Subcutaneous adipose tissue (tissue), 3 donors: Measurements from ENCODE around the genes NLRP4 and ZNF71.

GRCh38 chr19:55647323-55647634 is 733 bp upstream of the CCDC106 start:
- PRO-cap = no peak
- RAMPAGE, long total RNA, 3 experiments = no peak in any of the 3 experiments

DNA sequence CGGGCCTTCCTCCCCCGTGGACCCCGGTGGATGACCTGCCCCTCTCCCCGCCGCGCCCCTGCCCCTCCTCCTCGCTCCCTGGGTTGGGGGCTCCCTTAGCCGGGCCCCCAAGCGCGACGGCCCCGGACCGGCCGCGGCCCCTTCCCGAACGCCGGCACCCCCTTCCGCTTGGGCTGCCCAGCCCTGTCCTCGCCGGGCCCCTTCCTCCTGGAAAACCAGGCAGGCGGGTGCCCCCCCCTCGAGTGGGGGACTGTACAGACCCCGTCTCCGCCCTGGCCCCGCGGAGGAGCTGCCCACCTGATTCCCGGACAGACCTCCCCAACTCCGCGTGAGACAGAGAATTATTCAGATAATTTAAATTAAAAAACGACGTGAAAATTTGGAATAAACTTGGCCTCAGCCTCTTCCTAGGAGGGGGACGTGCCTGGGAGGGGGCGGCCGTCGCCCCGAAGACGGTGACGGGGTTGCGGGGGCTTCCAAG is 2.0 kb upstream of the U2AF2 start:
- PRO-cap = no peak
- RAMPAGE, long total RNA, 3 experiments = no peak in any of the 3 experiments

- PRO-cap = no peak
- RAMPAGE, long total RNA, 3 experiments = no peak in any of the 3 experiments
These were observed 2.5 kb downstream of the U2AF2 start for GRCh38 chr19:55657191-55657809.

- PRO-cap = no peak
- RAMPAGE, long total RNA, 3 experiments = no peak in any of the 3 experiments
These were observed 4.6 kb upstream of the EPN1 start for GRCh38 chr19:55670298-55670978.

DNA sequence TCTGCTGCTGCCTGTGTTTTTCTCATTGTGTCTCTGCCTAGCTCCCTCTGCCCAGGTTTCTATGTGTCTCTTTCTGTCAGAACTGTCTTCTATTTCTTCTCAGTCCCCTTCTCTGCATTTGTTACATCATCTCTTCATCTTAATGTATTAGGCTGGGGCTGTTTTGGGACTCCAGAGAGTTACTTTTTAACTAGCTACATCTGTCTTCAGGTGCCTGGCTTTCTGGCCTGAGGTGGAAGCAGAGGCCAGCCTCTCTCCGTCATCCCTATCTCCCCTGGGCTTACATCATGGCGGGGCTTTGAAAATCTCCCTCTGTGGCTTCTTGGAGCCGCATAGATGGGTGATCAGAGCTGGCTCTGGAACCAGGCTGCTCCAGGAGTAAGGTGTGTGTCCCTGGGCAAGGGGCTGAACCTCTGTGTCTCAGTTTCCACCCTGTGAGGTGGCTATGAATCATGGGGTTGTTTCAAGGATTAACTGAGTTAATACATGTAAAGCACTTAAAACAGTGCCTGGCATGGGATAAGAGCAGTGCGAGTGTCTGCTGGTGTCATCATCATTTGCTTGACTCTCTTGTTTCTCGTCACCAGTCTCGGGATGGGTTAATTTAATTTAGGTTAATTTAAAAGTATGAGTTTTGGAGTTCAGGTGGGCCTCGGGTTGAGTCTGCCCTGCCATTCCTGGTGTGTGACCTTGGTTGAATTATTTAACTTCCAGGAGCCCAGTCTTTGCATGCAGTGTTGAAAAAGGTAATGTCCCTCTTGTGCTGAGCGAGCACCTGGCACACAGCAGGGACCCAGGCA is 2.0 kb downstream of the EPN1 start:
- PRO-cap = no peak
- RAMPAGE, long total RNA, 3 experiments = no peak in any of the 3 experiments

DNA sequence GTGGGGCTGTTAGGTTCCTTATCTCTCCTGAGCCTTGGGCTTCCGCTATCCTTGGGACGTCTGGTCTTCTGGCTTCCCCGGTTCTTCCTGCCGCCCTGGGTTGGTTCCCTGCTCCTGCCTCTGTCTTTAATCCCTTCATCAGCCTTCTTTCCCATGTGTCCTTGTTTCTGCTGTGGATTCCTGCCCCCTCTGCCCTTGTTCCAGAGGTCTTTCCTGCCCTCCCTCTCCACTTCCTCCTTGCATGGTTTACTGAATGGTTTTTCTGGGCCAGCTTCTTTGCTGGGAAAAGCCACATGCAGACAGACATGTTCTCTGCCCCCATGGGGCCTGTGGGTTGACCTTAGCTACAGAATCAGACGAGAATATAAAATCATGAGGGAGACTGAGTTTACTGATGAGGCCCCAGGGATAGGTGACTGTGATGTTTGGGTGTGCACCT is 2.6 kb downstream of the EPN1 start:
- PRO-cap = no peak
- RAMPAGE, long total RNA, 3 experiments = no peak in any of the 3 experiments

DNA sequence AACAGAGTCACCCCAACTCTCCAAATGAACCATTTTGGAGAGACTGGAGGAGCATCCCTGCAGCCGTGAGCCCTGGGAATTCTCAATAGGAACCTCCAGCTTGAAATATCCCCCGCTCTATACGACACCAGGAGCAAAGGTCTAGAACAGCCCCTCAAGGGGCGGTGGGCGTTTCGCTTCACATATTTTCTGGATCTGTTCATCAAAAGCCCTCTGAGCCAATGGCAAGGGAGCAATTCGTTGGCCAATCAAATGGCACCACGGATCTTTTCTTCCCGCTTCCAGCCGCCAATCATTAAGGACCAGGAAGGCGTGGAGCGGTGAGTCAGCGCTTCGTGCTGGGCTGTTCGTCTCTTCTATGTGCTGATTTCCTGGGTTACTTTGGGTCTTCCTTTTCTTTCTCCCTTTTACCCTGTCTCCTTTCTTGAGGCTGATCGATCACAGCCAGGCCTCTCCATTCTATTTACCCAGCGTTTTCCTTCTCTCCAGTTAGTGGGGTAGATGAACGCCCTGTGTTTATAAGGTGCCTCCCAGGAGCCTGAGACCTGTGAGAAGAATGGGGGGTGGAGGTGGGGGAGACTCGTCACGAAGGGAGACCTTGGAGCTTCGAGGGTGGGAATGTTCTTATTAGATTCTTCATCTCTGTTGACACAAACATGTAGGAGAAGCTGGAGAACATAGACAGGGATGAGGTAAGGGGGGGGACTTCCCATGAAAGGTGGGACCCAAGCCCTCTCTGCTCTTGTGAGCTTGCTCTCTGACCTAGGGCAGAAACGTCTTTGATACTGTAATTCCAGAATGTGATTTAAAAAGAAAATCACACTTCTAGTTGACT is at the start of gene NLRP4:
Gene NLRP4 (plus strand): TSS at position 298 of the 835 bp plus-strand sequence.
- PRO-cap = no peak
- RAMPAGE, long total RNA, 3 experiments = no peak in any of the 3 experiments

DNA sequence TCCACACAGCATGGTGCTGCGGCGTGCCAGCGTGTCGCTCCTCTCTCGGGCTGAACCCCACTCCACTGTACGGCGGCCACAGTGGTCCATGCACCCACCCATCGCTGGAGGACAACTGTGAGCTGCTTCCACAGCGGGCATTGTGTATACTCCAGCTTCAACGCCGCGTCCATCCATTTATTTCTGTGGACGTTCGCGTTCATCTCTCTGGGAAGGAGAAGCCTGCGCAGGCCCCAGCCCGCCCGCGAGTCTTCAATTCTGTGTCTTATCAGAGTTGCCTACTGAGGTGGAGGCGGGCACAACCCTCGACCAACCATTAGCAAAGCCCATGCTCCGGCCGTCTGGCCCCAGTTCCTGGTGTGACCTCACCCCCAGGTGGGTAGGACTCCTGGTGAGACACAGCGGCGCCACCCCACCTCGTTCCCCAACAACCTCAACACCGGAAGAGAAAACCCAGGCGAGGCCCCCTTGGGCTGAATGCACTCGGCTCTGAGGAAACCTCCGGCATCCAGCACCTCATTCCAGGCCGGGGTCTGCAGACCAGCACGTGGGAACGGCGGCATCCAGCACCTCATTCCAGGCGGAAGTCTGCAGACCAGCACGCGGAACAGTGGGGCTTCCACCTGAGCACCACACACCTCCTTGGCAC is 14.7 kb downstream of the ZNF787 start:
- PRO-cap = no peak
- RAMPAGE, long total RNA, 3 experiments = no peak in any of the 3 experiments

- PRO-cap = no peak
- RAMPAGE, long total RNA, 3 experiments = no peak in any of the 3 experiments
These were observed 12.8 kb downstream of the ZNF787 start for GRCh38 chr19:56108301-56108660.

DNA sequence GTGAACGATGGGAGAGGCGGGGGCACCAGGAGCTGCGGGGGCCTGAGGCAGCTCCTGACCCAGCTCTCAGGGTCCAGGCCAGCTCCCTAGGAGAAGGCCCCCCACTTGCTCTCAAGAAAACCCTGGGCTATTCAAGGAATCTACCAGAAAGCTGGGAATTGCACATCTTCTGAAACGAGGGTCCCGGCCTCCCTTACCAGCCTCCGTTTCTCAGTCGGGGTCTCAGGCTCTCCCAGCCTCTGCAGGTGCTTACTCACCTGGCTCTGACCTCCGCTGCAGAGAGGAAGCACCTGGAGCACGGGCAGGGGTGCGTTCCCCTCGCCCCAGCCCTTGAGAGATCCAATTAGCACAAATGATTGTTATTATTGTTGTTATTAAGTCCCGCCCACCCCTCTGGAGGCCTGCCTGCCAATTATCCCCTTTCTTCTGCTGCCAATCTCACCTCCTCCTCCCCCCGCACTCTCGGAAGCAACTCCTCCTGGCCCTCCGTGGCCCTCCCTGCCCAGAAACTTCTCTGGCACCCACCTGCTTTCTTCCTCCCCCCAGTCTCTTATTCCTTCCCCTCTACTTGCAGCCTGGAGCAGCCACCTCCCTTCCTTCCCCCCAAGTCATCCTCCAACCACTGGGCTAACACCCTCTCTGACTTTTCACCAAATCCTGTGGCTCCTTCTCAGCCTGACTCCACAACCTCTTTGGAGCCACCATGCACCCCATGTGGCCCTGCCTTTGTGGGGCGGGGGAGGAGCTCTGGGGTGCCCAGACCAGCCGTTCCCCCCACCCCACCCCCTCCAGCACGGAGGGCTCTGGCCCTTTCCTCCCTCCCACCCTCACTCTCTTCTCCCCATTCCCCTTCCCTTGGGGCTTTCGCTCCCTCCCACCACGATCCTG is 8.7 kb downstream of the ZNF787 start:
- PRO-cap = no peak
- RAMPAGE, long total RNA, 3 experiments = no peak in any of the 3 experiments

DNA sequence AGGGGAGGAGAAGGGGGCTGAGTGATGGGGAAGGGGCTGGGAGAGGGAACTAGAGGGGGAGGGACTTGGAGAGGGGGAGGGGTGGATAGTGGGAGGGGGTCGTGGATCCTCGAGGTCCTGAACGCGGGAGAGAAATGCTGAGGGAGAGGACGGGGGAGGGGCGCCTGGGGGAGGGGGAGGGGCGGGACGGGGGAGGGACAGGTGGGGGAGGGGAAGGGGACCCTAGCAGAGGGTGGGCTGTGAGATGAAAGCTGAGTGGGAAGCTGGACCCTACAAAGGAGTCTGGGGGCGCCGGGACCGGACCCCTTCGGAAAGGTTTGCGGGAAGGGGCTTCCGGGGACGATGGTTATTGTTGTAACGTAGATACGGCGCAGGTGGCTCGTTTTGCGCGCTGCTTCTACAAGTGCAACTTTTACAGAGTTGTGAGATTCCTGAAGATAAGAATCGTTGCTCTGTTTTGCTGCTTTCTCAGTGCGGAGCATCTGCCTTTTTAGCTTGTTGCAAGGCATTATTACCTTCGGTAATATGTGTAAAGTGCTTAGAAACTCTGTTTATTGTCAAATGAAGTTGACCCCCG is 481 bp downstream of the ZNF444 start:
- PRO-cap = no peak
- RAMPAGE, long total RNA, 3 experiments = no peak in any of the 3 experiments

DNA sequence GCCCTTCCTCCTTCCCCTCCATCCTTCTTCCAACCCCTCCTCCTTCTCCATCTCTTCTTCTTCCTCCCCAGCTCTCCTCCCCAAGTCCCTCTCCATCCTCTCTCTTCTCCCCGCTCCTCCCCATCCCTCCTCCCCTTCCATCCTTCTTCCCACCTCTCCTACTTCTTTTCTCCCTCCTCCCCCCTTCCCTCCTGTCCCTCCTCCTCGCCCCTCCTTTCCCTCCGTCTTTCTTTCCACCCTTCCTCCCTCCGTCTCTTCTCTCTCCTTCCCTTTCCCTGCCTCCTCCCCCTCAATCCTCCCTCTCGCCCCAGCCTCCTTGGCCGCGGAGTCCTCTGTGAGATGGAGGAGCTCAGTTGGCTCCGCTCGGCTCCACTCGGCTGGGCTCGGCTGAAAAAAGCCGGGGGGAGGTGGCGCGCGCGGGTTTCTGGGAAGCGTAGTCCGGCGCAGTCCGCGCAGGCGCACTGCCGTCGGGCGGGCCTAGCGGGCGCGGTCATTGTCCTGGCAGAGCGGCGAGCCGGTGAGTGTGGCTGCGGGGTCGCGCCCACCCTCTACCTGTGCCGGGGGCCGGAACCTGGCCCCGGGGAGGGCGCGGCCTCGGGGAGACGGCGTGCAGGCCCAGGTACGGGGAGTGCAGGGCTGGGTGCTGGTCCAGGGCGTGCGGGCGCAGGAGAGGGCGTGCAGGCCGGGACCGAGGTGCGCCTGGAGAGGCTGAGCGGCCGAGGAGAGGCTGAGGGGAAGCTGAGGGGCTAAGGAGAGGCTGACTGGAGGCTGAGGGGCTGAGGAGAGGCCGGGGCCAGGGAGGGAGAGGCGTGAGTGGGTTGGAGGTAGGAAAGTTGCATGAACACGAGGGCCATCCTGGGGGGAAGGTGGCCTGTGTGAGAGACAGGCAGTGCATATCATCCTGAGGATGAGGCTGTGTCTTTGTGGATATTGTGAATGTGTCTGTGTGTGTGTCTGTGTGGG is at the start of gene ZNF71:
Gene ZNF71 (plus strand): TSS at position 493 of the 963 bp plus-strand sequence.
- PRO-cap = bidirectional peak, plus-strand start at position 493 of the sequence, minus-strand start at position 365 of the sequence
- RAMPAGE, long total RNA, 3 experiments = start-site peak on the plus strand in 3 of 3 experiments, centred at positions 478 to 496 of the sequence, 49 to 97 reads per replicate

DNA sequence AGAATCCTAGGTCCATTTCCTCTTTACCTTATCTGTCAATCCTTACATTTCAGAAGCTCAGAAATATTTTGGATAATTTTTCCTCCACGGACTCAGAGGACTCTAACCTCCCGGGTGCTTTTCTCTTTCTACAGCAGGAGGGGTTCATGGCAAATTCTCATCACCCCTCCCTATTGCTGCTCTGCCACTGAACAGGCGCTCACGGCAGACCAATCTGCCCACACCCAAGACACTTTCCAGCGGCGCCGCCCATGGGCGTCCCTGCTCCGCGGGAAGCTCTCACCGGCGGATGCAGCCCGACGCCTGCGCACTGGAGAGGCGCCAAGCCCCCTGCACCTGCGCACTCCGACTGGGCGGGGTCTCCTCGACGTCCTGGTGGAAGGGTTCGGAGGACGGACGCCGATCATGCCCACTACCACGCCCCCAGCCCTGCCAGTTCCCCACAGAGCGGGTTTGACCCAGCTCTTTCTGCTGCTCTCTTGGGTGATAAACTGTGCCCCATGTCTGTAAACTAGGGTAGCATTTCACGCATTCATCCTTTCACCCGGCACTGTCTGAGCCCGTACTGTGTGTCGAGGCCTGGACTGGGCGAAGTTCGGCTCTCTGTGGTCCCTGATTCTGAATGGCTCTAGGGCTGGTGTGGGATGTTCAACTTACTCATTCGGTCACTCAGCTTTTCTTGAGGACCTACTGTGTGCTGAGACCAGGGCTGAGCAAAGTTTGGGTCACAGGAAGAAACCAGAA is 10.7 kb downstream of the ZNF835 start:
- PRO-cap = no peak
- RAMPAGE, long total RNA, 3 experiments = no peak in any of the 3 experiments

GRCh38 chr19:56751034-56751576 is 79.5 kb upstream of the ZNF835 start:
- PRO-cap = no peak
- RAMPAGE, long total RNA, 3 experiments = no peak in any of the 3 experiments

GRCh38 chr19:56842281-56842609 is 1.7 kb upstream of the PEG3 start:
- PRO-cap = no peak
- RAMPAGE, long total RNA, 3 experiments = no peak in any of the 3 experiments

DNA sequence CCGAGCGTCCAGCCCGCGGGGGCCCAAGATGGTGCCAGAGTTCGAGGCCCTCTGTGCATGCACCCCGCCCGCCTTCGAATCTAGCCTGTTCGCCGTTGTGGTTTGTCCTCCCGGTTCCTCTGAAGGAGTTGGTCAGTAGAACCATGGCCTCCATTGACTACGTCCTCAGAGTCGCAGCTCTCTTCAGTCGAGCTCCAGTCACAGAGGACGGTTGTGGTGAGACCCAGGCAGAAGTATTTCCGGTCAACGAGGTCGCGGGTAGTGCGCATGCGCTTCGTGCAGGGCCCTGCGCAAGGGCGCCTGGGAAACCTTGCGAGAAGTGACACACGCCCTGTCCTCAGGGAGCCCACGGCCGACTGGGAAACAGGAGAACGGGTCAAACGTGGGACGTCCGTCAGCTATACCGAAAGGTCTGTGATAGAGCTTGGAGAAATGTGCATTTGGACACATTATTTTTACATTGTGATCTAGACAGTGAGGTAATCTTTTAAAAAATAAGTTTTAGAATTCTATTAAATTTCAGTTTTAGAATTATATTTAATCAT is 24.2 kb upstream of the PEG3 start:
- PRO-cap = no peak
- RAMPAGE, long total RNA, 3 experiments = no peak in any of the 3 experiments

DNA sequence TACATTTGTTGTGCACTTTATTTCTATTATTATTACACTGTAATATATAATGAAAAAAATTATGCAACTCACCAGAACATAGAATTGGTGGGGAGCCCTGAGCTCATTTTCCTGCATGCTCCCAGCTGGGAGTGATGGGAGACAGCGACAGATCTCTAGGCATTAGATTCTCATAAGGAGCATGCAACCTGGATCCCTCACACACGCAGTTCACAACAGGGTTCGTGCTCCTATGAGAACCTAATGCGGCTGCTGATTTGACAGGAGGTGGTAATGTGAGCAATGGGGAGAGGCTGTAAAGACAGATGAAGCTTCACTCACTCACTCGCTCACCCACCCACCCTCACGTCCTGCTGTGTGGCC is 111.6 kb upstream of the PEG3 start:
- PRO-cap = no peak
- RAMPAGE, long total RNA, 3 experiments = no peak in any of the 3 experiments

DNA sequence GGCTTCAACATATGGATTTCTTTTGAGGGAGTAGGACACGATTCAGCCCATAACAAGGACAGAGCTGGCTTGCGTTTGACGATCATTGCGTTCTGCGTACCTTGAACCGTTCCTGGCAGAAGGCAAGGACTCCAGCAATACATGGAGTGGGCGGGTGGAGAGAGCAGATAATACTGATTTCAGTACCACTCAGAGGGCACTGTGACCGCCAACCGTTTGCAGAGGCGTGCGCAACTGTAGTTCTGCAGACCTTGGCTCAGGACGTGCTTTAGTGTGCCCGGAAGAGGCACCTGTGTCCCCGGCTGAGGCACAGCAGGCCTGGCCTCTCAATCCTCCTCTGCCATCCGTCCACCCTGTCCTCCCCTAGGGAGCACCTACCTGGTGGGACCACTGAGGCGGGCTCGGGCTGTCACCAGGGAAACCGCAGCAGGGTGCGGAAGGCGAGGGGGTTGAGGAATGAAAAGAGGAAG is 117.6 kb upstream of the USP29 start:
- PRO-cap = no peak
- RAMPAGE, long total RNA, 3 experiments = no peak in any of the 3 experiments

GRCh38 chr19:57232911-57233363 is 2.1 kb downstream of the AURKC start:
- PRO-cap = no peak
- RAMPAGE, long total RNA, 3 experiments = no peak in any of the 3 experiments

- PRO-cap = no peak
- RAMPAGE, long total RNA, 3 experiments = no peak in any of the 3 experiments
These were observed 12.8 kb downstream of the ZNF460 start for GRCh38 chr19:57292796-57293843.